HepG2 (cell line): Measurements from ENCODE around the genes GPATCH3, TMEM222 and SYTL1.

DNA sequence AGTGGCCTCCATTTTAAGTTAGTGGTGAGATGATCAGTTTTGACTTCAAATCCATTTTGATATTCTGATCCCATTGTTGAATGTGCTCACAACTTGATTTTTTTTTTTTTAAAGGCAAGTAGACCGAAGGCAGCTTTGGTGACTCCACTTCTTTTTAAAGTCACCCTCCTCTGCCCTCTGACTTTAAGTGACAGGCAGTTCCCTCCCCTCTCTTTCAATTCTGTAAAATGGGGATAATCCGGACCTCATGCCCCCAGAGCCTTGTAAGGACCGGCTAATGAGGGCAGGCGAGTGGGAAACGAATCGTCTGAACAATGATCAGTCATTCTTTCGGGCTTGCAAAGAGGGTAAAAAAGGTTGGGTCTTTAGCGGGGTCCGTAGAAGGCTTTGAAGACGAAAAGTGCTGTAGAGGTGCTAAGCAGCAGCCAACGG is 885 bp upstream of the ARID1A start:
- RRBS, 2 experiments = no CpG with 5 or more reads among the region's 11 CpGs
CAGE:
- cytosol, long polyA minus RNA = no peak
- cytosol, long polyA plus RNA = no peak
- long polyA plus RNA = no peak
- nucleus, long polyA minus RNA = no peak
- nucleus, long polyA plus RNA = no peak

- RRBS, 2 experiments = 0% methylated on average over 1 of the region's 18 CpGs; no CpG with 5 or more reads in 1 of the 2 experiments
CAGE:
- cytosol, long polyA minus RNA = no peak
- cytosol, long polyA plus RNA = no peak
- long polyA plus RNA = no peak
- nucleus, long polyA minus RNA = no peak
- nucleus, long polyA plus RNA = no peak
These were observed 2.2 kb downstream of the ARID1A start for GRCh38 chr1:26697717-26698686.

DNA sequence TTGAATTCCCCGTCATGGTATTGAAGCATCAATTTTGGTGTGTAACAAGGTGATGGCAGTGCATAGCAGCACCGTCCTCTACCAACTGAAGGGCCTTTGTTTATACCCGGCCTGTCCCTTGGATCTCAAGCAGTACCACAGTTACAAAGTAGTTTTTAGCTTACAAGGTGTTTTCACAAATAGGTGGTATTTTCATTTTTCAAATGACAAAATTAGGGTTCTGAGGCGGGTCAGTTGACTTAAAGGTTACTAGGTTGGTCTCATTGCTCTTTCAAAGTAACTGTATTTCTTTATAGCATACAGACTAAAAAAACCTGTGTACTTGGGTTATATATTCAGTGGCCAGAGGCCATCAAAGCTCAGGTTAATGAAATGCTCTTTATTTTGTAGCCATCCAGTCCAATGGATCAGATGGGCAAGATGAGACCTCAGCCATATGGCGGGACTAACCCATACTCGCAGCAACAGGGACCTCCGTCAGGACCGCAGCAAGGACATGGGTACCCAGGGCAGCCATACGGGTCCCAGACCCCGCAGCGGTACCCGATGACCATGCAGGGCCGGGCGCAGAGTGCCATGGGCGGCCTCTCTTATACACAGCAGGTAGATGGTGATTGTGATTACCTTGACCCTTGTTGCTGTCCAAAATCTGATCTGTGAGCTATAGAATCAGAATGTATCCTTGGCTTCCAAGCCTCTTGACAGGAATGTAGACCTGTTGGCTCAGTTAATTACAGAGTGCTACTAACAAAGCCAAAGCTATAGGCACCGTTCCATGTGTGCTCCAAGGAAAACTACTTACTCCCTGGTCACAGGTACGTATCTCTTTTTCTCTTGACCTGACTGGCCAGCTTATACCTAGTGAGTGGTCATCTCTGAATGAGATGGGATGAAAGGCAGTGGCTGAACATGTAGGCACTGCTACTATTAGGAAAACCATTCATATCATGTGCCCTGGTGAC is 33.7 kb downstream of the ARID1A start:
- RRBS, 2 experiments = no CpG with 5 or more reads among the region's 17 CpGs
CAGE:
- cytosol, long polyA minus RNA = no peak
- cytosol, long polyA plus RNA = no peak
- long polyA plus RNA = no peak
- nucleus, long polyA minus RNA = no peak
- nucleus, long polyA plus RNA = no peak

- RRBS, 2 experiments = no CpG with 5 or more reads among the region's 6 CpGs
CAGE:
- cytosol, long polyA minus RNA = start-site peak on the plus strand at chr1:26780960-26781083, 112 reads
- cytosol, long polyA plus RNA = no peak
- long polyA plus RNA = no peak
- nucleus, long polyA minus RNA = no peak
- nucleus, long polyA plus RNA = no peak
These were observed 6.9 kb upstream of the PIGV start for GRCh38 chr1:26780746-26781320.

DNA sequence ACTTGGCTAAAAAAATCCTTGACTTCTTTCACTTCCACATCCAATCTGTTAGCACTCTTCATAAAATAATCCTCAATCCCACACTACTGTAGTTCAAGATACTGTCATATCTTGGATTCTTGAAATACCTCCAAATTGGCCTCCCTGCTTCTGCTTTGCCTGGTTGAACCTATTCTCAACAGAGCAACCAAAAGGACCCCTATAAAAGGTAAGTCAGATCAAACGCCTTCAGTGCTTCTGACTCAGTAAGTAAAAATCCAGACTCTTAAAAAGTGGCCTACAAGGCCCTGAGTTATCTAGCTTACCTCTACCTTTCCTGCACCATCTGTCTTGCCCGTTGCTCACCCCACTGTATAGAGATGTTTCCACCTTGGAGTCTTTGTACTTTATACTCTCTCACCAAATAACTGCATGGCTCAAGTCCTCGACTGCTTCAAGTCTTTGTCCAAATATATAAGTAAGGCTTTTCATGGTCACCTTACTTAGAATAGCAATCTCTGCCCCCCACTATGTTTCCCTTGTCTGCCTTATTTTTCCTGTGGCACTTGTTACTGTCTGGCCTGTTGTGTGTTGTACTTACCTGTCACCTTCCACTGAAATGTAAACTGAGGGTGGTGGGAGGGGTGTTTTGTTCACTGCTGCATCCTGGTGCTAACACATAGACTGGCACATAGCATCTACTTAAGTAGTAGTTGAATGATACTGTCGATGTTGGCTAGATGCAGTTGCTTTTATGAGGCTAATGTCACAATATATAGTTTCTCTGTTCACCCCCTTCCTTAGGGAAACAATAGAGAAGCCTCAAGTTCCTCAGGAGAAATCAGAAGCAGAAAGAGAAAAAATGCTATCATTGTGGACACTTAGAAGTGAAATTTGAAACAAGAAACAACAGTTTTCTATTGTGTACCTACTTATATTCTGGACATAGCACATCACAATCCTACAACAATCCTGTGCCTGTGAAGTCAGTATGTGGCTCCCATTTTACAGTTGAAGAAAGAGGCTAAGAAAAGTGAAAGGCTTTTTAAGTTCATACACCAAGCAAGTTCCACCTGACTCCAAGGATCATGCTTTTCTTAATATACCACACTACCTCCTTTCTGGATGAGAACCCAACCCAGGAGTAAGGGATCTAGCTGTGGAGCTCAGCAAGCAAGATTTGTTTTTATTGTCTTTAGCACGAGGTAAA is 4.8 kb upstream of the PIGV start:
- RRBS, 2 experiments = no CpG with 5 or more reads among the region's 5 CpGs
CAGE:
- cytosol, long polyA minus RNA = no peak
- cytosol, long polyA plus RNA = no peak
- long polyA plus RNA = no peak
- nucleus, long polyA minus RNA = no peak
- nucleus, long polyA plus RNA = no peak

- RRBS, 2 experiments = no CpG with 5 or more reads among the region's 10 CpGs
CAGE:
- cytosol, long polyA minus RNA = no peak
- cytosol, long polyA plus RNA = no peak
- long polyA plus RNA = no peak
- nucleus, long polyA minus RNA = no peak
- nucleus, long polyA plus RNA = no peak
These were observed 15.1 kb upstream of the SFN start for GRCh38 chr1:26847766-26848324.

GRCh38 chr1:26889289-26889488 is 894 bp downstream of the GPN2 start:
- RRBS, 2 experiments = no CpG with 5 or more reads among the region's 3 CpGs
CAGE:
- cytosol, long polyA minus RNA = no peak
- cytosol, long polyA plus RNA = no peak
- long polyA plus RNA = no peak
- nucleus, long polyA minus RNA = no peak
- nucleus, long polyA plus RNA = no peak

DNA sequence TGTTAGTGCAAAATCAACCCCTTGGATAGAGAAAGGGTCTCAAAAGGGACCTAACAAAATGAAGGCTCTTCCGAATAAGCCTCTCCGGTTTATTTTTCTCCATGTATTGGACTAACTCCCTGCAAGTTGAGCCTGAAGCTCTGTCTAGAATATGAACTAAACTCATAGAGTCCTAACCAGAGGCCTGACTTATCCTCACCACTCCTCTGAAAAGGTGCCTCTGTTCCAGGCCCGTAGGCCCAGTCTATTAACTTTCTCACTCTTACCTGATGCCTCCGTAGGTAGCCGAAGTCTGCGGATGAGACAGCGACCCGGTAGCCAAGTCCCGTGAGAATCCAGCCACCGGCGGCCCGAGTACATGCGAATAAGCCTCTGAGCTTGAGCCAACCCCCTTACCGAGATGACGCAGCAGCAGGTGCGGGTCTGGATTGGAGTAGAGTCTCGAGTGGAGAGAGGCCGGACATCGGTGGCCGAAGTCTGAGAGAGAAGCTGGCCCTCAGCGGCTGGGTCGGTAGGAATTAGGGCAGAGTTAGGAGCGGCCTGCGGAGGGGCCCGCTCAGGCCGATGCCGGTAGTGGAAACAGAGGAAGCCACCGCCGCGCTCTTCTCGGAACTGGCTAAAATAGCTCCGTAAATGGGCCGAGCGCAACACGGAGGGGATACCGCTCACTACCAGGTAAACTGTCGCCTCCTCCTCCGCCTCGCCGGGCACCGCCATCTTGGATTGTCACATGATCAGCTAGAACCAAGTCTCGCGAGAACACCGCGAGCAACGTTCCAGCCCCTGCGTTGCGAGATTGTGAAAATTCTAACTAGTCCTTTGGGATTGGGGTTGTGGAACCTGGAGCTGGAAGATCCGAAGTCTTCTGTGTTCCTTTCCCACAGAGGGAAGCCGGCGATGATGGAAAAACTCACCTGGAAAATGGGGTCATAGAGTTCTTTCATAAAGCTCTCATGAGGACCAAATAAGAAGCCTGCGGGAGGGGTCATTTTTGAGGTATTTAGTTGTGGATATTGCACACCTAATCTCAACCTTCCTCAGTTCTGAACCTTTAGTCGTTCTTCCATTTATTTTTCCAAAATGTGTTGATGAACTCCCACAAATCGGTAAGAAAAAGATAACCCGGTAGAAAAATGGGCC is at the start of gene GPATCH3:
Gene GPATCH3, minus strand, starts transcription at position 742 of the 1,140 bp plus-strand sequence.
- RRBS, 2 experiments = 0% methylated on average over 3 to 4 of the region's 55 CpGs
CAGE:
- cytosol, long polyA minus RNA = start-site peak on the minus strand centred at position 737 of the sequence, 14 bp wide, 402 reads; start-site peak on the plus strand centred at position 811 of the sequence, 24 bp wide, 6 reads
- cytosol, long polyA plus RNA = start-site peak on the minus strand centred at position 728 of the sequence, 26 bp wide, 155 and 115 reads in 2 replicates
- long polyA plus RNA = start-site peak on the minus strand centred at position 737 of the sequence, 19 bp wide, 221 and 201 reads in 2 replicates
- nucleus, long polyA minus RNA = start-site peak on the minus strand centred at position 733 of the sequence, 42 bp wide, 15 reads
- nucleus, long polyA plus RNA = start-site peak on the minus strand centred at position 715 of the sequence, 13 bp wide, 18 and 31 reads in 2 replicates

DNA sequence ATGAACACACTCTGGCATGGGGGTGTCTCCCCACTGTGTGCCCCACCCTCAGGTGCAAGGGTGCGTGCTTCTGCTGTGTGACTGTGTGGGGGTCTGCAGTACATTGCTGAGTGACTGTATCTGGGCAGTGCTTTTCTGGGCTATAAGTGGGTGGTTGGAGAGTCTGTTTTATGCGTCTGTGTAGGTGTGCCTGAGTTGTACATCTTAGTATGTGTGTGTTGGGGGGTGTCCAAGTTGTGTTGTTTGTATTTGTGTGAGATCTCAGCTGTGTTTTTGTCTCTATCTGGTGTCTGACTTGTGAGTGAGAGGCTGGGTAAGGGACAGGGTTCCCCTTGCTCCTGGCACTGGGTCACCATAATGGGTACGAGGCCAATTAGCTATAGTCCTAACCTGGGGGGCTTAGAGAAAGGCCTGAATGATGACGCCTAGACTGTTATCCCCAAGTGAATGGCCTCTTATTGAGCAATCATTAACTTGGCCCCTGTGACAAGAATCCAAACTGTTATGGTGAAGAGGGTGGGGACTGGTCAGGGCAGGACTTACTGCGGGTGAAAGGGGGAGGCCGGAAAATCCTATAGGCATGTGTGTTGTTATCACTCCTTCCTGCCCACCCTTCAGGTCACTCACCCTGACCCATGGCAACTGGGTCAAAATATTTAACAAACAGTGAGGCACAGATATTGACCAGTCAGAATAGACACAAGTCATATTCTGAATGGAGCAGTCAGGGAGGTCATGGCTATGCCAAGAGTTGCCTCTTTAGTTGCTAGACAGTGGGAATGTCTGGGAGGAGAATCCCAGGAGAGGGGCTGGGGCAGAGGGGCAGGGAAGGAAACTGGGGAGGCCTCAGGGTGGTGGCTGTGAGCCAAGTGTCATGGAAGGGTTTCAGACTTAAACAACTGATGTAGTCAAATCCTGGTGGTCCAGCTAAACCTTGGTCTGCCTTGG is 3.4 kb downstream of the NR0B2 start:
- RRBS, 2 experiments = no CpG with 5 or more reads among the region's 6 CpGs
CAGE:
- cytosol, long polyA minus RNA = no peak
- cytosol, long polyA plus RNA = no peak
- long polyA plus RNA = no peak
- nucleus, long polyA minus RNA = no peak
- nucleus, long polyA plus RNA = no peak

DNA sequence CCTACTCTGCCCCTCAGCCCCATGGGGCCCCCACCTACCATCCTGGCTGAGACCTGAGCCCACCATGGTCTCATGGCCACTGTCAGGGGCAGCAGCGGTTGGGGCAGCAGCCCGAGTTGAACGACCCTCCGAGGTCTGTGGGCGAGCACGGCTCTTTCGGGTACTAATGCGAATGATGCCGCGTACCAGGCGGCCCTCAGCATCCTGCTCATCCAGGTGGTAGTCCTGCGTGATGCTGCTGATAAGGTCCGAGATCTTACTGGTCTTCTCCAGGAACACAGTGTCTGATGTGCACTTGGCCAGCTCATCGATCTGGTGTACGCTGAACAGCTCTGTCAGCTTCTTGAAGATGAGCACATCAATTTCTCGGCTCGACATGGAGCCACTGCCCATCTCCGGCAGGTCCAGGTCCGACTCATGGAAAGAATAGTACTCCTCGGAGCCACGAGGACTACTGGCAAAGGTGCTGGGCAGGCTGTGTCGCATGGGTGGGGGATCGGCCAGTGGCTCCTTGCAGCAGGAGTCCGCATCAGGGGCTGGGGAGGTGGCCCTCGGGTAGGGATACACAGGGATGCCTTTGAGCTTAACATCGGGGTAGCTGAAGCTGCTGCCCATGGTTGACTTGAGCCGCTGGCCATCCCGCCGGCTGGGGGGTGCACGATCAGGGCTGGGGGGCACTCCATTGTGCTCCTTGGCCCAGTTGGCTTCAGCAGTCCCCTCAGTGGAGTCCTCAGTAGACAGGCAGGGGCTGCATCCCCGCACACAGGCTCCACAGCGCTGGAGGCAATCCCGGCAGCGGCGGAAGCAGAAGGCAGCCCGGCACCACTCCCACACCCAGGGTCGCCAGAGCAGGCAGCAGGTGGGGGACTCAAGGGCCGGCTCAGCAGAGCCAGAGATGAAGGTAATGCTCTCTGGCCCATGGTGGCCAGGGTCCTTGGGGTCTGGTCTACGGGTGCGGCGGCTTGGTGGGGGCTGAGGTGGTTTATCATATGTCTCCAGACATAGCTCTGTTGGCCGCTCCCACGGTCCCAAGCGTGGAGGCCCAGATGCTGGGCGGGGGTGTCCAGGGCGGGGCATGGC is 8.6 kb downstream of the KDF1 start:
- RRBS, 2 experiments = 93 to 98% methylated on average over 3 of the region's 46 CpGs
CAGE:
- cytosol, long polyA minus RNA = no peak
- cytosol, long polyA plus RNA = no peak
- long polyA plus RNA = no peak
- nucleus, long polyA minus RNA = no peak
- nucleus, long polyA plus RNA = no peak

DNA sequence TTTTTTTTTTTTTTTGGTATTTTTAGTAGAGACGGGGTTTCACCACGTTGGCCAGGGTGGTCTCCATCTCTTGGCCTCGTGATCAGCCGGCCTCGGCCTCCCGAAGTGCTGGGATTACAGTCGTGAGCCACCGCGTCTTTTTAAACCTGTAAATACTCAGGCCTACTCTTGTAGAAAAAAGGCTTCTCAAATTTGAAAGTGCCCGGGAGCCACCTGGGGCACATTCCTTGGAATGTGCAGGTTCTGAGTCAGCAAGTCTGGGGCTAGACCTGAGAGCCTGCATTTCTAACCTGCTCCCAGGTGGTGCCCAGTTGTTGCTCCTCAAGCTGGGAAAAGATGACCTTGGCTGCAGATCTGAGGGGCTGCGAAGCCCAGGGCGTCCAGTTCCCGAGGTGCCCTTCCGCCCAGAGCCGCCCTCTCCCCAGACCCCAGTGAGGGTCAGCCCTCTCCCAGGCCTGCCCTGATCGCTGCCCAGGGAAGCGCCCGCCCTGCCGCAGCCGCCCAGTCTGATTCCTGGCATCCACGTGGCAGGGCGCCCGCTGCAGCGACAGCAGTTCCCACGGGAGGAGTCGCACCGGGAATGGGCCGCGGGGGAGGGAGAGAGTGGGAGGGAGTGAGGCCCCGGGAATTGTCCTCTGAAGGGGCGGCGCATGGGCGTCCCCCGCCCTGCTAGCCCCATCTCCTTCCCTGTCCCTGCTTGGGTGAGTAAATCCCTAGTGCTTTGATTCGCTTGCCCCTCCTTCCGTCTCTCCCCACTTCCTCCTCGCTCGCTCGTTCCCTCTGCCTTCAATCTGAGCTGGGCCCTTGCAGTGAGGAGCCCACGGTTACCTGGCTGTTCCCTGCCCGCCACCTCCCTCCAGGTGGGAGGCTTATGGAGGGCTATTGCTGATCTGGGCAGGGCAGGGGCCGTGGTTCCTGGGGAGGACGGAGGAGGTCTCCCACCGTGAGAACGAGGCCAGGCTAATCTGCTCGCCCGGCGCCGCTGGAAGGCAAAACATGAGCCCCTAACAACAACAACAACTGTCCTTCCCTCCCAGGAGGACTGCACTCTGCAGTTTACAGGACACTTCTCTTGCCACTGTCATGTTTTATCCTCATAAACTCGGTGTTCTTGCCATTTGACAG is 18.8 kb upstream of the TENT5B start:
- RRBS, 2 experiments = 27 to 28% methylated on average over 4 of the region's 50 CpGs
CAGE:
- cytosol, long polyA minus RNA = no peak
- cytosol, long polyA plus RNA = no peak
- long polyA plus RNA = no peak
- nucleus, long polyA minus RNA = no peak
- nucleus, long polyA plus RNA = no peak

DNA sequence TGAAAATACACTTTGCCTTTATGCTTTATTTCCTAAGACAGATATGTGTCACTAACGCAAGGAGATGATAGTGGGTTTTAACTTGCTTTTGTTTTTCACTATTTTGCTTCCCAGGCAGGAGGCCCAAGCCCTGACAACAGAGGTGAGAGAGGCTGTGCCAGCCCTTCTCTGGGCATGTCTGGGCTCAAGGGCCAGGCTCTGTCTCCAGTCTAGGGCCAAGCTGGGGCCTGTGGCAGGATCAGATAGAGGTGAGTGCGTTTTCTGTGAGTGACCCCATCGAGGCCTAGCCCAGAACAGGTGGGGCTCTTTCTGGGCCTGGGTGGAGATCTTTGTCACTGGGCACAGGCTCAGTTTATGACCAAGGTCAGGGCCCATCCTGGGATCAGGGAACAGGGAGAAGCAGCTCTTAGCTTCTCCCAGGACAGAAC is 20.7 kb upstream of the TENT5B start:
- RRBS, 2 experiments = no CpG with 5 or more reads among the region's 3 CpGs
CAGE:
- cytosol, long polyA minus RNA = no peak
- cytosol, long polyA plus RNA = no peak
- long polyA plus RNA = no peak
- nucleus, long polyA minus RNA = no peak
- nucleus, long polyA plus RNA = no peak

- RRBS, 2 experiments = no CpG with 5 or more reads among the region's 6 CpGs
CAGE:
- cytosol, long polyA minus RNA = no peak
- cytosol, long polyA plus RNA = no peak
- long polyA plus RNA = no peak
- nucleus, long polyA minus RNA = no peak
- nucleus, long polyA plus RNA = no peak
These were observed 6.7 kb upstream of the SLC9A1 start for GRCh38 chr1:27161570-27162051.

DNA sequence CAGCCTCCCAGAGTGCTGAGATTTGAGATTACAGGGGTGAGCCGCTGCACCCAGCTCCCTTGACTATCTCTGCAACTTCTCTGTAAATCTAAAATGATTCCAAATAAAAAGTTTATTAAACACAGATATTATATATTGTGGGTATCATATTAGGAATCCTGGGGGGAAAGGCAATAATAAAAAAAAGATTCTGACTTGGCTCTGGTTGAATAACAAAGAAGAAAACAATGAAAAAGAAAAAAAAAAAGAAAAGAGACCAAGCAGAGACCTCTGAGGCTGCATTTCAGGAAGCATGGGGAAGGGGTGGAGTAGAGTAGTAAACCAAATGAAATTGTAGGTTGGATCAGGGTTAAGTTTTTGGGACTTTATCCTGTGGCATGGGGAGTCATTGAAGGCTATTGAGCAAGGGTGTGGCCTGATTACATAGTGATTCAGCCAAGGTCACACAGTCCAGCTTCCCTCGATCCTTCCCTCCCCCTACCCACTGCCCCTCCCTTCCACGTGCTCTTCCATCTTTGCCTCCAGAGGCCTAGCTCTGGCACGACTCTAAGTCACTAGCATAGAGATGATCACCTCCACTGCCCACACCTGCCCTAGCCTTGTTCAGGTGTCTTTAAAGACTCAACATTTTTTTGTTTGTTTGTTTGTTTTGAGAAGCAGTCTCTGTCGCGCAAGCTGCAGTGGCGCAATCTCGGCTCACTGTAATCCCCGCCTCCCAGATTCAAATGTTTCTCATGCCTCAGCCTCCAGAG is 37.0 kb upstream of the SLC9A1 start:
- RRBS, 2 experiments = no CpG with 5 or more reads among the region's 9 CpGs
CAGE:
- cytosol, long polyA minus RNA = no peak
- cytosol, long polyA plus RNA = no peak
- long polyA plus RNA = no peak
- nucleus, long polyA minus RNA = no peak
- nucleus, long polyA plus RNA = no peak

DNA sequence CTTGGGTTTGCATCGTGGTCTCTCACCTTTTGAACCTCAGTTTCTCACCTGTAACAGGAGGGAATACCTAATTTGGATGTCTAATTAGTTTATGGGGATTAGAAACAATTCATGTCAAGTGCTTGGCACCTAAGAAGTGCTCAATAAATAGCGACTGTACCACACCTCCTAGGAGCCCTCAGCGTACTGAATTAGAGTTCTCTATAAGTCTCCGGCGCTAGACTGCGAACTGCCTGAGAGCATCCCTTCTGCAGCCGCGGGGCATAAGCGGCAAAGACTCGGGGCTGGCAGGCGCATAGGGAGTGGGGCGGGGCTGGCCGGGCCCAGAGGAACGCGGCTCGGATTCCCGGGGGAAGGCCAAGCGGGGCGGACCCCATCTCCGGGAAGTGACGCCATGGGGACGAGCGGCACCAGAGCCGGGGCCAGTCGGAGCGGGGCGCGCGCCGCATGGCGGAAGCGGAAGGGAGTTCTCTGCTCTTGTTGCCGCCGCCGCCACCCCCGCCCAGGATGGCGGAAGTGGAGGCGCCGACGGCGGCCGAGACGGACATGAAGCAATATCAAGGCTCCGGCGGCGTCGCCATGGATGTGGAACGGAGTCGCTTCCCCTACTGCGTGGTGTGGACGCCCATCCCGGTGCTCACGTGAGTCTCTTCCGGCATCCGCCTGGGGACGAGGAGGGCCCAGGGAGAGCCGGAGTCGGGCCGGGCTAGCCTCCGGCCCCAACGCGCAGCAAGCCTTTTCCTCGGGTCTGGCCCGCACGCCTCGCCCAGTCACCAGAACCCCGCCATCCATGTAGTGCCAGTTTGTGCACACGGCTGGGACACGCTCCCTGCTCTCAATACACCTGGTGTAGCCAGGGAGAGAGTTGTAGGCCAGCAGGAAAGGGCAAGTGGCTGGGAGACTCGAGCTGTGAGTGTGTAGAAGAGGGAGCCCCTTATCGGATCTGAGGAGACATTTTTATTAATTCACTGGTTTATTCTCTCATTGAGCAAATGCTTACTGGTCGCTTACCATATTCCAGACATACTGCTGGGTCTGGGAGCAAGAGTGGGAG is at the start of gene TMEM222:
Gene TMEM222, plus strand, starts transcription at position 413 of the 1,054 bp plus-strand sequence.
- RRBS, 2 experiments = under 1 to 3% methylated on average over 12 to 13 of the region's 72 CpGs
CAGE:
- cytosol, long polyA minus RNA = start-site peak on the plus strand centred at position 545 of the sequence, 14 bp wide, 175 reads
- cytosol, long polyA plus RNA = start-site peak on the plus strand centred at position 551 of the sequence, 76 bp wide, 285 and 245 reads in 2 replicates
- long polyA plus RNA = no peak
- nucleus, long polyA minus RNA = no peak
- nucleus, long polyA plus RNA = no peak

GRCh38 chr1:27341533-27342470 is at the start of gene SYTL1:
Gene SYTL1 (plus strand): TSS chr1:27342022.
- RRBS, 2 experiments = 0% methylated on average over 2 to 4 of the region's 24 CpGs
CAGE:
- cytosol, long polyA minus RNA = start-site peak on the plus strand at chr1:27342049-27342073, 26 reads
- cytosol, long polyA plus RNA = no peak
- long polyA plus RNA = no peak
- nucleus, long polyA minus RNA = no peak
- nucleus, long polyA plus RNA = start-site peak on the plus strand at chr1:27342037-27342086, 305 and 305 reads in 2 replicates

- RRBS, 2 experiments = no CpG with 5 or more reads among the region's 10 CpGs
CAGE:
- cytosol, long polyA minus RNA = no peak
- cytosol, long polyA plus RNA = no peak
- long polyA plus RNA = no peak
- nucleus, long polyA minus RNA = no peak
- nucleus, long polyA plus RNA = no peak
These were observed 3.3 kb downstream of the SYTL1 start for GRCh38 chr1:27345080-27345545.

DNA sequence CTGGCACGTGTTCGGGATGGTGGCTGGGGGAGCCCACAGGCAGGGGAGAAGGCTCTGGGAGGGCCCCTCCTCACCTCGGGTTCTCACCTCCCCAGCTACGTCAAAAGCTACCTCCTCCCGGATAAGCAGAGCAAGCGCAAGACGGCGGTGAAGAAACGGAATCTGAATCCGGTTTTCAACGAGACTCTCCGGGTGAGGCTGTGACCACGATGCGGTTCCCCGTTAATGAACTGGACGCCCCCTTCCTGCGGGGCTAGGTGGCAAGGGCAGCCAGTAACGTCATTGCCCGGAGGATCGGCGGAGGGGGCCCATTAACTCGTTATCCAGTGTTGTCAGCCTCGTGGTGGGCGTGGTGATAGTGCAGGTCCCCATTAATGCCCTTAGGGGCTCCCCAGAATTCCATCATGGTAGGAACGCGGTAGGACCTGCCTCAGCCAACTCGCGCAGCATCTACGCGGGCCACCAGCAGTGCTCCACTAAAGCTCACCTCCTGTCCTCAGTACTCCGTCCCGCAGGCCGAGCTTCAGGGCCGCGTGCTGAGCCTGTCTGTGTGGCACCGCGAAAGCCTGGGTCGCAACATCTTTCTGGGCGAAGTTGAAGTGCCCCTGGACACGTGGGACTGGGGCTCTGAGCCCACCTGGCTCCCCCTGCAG is 8.6 kb downstream of the SYTL1 start:
- RRBS, 2 experiments = 94 to 96% methylated on average over 6 to 10 of the region's 40 CpGs
CAGE:
- cytosol, long polyA minus RNA = no peak
- cytosol, long polyA plus RNA = no peak
- long polyA plus RNA = no peak
- nucleus, long polyA minus RNA = no peak
- nucleus, long polyA plus RNA = no peak

GRCh38 chr1:27398845-27399594 is 6.6 kb downstream of the GPR3 start:
- RRBS, 2 experiments = no CpG with 5 or more reads among the region's 9 CpGs
CAGE:
- cytosol, long polyA minus RNA = no peak
- cytosol, long polyA plus RNA = no peak
- long polyA plus RNA = no peak
- nucleus, long polyA minus RNA = no peak
- nucleus, long polyA plus RNA = no peak

GRCh38 chr1:27402037-27402836 is 9.8 kb downstream of the GPR3 start:
- RRBS, 2 experiments = no CpG with 5 or more reads among the region's 18 CpGs
CAGE:
- cytosol, long polyA minus RNA = no peak
- cytosol, long polyA plus RNA = no peak
- long polyA plus RNA = no peak
- nucleus, long polyA minus RNA = no peak
- nucleus, long polyA plus RNA = no peak